PFSK-1 (cell line): ENCODE measurements around the gene ALOX5AP.

GRCh38 chr13:30114003-30115389 lies 192.9 kb downstream of the KATNAL1 start:
- RRBS: 13% methylated on average over 14 of the region's 84 CpGs

- RRBS: 3% methylated on average over 5 of the region's 11 CpGs
These were observed 164.5 kb downstream of the KATNAL1 start for GRCh38 chr13:30142792-30143302.

- RRBS: no CpG with 5 or more reads among the region's 15 CpGs
These were observed 150.2 kb downstream of the KATNAL1 start for GRCh38 chr13:30157012-30157597.

DNA sequence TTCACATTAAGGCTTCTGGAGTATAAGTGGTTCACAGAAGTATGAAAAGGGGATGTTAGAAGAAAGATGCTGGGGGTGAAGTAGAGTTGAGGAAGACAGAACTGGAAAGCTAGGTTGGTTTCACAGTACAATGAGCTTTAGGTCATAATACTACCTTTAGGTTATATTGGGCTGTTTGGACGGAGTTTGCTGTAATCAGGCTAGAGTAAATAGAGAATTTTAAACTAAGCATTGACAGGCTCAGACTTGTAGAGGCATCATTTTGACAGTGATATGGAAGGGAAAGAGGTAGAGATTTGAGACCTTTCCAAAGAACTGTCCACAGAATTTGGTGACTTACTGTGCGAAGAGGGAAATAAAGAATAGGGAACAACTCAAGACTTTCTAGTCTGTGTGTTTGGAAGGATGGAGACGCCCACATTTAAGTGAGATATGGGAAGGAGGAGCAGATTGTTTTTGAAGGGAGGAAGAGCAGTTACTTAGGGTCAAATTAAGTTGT lies 1.0 kb downstream of the USPL1 start:
- RRBS: no CpG with 5 or more reads among the region's 3 CpGs

DNA sequence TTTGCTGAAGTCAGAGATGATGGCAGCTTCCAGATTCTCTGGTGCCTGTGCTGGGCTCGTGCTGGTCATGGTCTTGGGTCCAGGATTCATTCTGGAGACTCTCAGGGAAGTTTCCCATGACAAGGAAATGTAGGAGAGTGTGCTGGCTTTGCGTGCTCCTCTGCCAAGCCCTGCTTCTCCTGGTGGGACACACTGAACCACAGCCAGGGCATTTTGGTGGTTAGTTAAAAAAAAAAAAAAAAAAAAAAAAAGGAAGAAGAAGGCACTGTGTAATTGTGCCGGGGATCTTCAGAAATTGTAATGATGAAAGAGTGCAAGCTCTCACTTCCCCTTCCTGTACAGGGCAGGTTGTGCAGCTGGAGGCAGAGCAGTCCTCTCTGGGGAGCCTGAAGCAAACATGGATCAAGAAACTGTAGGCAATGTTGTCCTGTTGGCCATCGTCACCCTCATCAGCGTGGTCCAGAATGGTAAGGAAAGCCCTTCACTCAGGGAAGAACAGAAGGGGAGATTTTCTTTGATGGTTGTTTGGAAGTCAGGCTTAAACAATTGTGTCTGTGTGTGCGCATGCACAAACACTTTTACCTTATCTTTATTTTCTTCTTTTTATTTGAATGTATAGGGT lies at the start of gene ALOX5AP:
Gene ALOX5AP, plus strand, starts transcription at position 335 of the 622 bp plus-strand sequence.
- RRBS: no CpG with 5 or more reads among the region's 6 CpGs

GRCh38 chr13:30832135-30833438 lies 73.5 kb upstream of the MEDAG start:
- RRBS: 25% methylated on average over 3 of the region's 25 CpGs

- RRBS: no CpG with 5 or more reads among the region's 14 CpGs
These were observed 58.1 kb upstream of the MEDAG start for GRCh38 chr13:30847827-30848505.

- RRBS: no CpG with 5 or more reads among the region's 14 CpGs
These were observed 70.6 kb downstream of the HSPH1 start for GRCh38 chr13:31090971-31091579.

DNA sequence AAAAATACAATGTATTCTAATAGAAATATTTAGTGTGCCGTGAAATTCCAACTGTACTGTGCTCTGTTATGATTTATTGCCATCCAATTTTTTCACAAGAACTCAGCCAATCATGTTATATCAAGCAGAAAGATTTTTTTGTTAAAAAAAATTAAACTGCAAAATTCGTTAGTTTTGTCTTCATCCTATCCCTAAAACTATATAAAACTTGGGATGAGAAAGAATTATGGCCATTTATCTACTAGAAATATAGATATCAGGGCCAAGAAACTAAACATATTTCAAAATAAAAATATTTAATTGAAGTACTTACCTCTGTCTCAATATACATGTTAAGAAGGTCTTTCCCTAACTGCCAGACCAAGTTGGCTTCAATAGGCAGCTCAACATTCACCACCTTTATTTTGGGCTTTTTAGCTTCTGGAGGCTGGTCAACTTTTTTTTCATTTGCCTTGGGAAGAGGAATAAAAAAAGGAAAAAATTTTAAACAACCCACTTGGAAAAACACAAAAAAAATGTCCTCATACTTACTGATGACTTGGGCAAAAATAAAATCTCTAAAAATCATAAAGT lies 20.8 kb downstream of the HSPH1 start:
- RRBS: no CpG with 5 or more reads among the region's 2 CpGs

GRCh38 chr13:31162097-31163088 lies 689 bp upstream of the HSPH1 start:
- RRBS: 2% methylated on average over 9 of the region's 39 CpGs

DNA sequence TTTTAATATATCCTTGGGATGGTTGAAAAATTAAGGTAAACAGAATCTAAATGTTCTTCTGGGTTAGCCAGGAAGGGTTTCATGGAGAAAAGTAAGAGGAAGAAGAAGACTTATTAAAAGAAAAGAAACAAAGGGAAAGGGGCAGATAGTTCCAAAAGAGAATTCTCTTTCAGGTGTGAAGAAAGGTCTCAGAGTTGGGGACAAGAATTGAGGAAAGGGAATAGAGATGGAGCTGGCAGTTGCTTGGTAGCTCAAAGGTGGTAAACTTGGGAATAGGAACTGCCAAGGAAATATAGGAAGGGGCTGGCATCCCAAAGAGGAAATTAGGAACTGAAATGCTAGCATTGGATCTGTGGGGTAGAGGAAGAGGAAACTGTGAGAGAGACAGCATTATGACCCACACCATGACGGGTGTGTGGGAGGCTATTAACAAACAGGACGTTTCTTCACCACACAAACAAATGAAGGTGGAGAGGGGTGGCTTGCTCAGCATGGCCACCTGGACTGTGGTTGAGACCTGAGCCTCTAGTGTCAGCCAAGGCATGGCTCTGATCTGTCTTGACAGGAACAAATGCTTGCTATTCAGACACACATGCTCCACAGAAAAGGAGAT lies 178.0 kb downstream of the B3GLCT start:
- RRBS: no CpG with 5 or more reads among the region's 2 CpGs

- RRBS: 37% methylated on average over 8 of the region's 38 CpGs
These were observed 78.7 kb upstream of the FRY start for GRCh38 chr13:31952757-31953425.

DNA sequence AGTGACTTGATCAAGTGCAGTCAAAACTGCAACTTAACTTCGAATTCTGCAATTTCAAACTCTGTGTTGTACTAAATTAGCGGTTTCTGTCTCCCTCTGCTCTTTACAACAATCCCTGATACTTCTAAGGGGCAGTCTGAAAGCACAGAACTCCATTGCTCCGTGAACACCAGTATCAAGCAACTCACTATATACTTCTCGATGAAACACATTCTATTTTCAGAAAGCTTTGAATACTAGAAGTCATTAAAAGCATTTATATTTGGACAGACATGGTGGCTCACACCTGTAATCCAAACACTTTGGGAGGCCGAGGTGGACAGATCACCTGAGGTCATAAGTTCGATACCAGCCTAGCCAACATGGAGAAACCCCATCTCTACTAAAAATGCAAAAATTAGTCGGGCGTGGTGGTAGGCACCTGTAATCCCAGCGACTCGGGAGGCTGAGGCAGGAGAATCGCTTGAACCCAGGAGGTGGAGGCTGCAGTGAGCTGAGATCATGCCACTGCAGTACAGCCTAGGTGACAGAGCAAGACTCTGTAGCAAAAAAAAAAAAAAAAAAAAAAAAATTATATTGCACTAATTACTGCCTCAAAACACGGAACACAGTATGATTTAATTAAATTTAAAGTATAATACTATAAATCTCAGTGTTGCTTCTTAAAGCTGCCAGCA lies 35.8 kb downstream of the N4BP2L2 start:
- RRBS: no CpG with 5 or more reads among the region's 12 CpGs

DNA sequence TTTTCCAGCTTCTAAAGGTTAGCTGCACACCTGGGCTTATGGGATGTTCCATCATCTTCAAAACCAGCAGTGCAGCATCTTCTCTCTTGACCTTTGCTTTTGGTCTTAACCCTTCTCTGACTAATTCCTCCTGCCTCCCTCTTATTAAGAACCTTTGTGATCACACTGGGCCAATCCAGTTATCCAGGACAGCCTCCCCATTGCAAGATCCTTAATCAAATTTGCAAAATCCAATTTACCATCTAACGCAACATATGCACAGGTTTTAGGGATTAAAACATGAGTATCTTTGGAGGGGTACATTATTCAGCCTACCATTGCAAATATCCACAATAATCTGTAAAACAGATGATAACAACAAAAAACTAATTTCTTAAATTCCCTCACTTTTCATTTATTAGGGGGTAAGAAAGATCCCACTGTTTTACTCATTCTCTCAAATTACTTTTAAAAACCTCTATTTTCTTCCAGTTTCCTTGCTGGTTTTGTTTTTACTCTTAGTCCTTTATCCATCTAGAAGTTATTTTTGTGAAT lies 6.6 kb downstream of the N4BP2L2 start:
- RRBS: no CpG with 5 or more reads among the region's 1 CpG

- RRBS: no CpG with 5 or more reads among the region's 4 CpGs
These were observed 2.8 kb downstream of the N4BP2L2 start for GRCh38 chr13:32535508-32536553.

DNA sequence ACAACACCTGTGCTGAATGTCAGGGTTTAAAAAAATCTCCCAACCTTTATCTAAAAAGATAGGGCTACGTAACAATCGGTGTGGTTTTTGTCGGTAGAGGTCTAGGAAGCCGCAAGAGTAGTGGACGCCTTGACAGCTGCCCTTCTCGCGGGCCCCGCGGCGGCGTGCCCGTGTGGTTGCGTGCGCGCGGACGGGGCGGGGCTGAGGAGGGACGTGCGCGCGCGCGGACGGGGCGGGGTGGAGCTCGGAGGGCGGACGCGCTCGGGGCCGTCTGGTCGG lies 232 bp upstream of the PDS5B start:
- RRBS: no CpG with 5 or more reads among the region's 33 CpGs

DNA sequence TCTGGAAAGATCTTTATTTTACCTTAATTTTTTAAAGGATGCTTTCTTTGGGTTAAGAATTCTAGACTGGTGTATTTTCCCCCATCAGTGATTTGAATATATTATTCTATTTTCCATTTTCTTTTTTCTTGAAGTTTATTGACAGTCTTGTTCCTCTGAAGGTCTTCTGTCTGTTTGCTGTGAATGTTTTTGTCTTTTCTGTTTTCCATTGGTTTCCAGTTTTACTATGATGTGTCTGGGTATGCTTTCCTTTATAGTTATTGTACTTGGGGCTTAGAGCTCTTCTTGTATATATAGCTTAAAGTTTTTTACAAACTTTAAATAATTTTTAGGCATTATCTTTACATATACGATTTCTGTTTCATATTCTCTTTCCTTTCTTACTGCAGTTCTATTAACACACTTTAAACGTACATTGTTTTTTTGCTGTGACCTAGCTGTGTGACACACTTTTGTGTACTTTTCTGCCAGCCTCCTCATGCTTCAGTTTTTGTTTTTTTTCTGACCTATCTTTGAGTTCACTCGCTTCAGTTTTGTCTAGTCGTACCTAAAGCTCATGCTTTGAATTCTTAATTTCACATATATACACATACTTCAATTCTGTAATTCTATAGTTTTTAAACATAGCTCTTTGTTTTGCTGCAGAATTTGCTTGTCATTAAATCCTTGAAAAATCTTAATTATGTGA lies 150.2 kb downstream of the PDS5B start:
- RRBS: no CpG with 5 or more reads among the region's 4 CpGs

DNA sequence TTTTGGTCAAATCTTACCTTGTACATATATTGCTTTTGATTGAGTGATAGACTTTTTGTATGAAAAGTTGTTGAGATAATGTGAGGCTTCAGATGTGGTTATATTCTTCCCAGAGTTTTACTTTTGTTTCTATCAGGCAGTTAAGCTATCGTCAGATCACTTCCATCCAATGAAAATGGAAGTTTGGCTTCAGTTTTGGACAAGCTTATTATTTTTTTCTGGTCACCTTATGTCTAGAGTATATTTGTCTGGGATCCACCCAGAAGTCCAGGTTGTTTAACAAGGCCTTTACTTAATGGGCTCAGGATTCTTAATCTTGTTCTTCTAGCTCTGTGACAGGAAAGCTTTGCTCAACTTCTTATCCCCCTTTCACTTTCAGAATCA lies 150.8 kb downstream of the PDS5B start:
- RRBS: no CpG with 5 or more reads among the region's 1 CpG

DNA sequence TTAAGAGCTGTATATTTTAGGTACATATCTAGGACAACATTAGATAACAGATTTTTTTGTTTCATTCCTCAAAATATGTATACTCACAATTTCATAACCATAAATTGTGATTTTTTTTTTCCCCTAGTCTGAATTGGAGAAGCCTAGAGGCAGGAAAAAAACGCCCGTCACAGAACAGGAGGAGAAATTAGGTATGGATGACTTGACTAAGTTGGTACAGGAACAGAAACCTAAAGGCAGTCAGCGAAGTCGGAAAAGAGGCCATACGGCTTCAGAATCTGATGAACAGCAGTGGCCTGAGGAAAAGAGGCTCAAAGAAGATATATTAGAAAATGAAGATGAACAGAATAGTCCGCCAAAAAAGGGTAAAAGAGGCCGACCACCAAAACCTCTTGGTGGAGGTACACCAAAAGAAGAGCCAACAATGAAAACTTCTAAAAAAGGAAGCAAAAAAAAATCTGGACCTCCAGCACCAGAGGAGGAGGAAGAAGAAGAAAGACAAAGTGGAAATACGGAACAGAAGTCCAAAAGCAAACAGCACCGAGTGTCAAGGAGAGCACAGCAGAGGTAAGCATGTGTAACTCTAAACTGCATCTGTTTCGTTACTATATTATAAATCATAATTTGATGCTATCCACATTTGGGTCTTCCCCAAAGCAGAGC lies 183.9 kb downstream of the PDS5B start:
- RRBS: no CpG with 5 or more reads among the region's 10 CpGs

DNA sequence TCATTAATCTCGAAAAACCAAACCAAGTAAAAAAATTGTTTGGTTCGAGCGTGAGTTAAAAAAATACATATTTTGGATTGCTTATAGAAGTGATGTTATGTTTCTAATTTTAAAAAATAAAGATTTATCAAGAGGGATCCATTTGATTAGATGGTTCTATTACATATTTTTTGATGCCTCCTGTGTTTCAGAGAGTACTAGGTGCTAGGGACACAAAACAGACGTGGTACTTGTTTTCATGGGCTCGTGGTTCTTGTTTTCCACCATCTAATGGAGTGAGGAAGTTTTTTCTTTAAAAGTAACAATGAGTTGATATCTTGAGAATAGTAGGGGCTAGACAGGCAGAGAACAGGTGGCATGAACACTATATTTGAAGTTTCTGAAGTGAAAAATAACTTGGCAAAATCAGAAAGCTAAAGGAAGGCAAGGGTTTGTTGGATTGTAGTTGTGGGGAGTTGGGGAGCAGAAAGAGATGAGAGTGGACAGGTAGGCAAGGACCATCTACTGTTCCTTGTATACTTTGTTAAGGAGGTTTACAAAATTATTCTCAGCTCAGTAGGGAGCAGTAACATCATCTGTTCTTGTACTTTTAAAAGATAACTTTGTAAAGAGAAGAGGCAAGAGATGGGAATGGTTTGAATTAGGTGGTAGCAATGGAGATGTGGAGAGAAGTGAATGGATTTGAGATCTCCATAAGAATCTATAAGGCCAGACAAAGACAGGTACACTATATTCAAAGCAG lies 186.1 kb downstream of the PDS5B start:
- RRBS: no CpG with 5 or more reads among the region's 5 CpGs